ENCODE measurements around the gene ITGAV.

DNA sequence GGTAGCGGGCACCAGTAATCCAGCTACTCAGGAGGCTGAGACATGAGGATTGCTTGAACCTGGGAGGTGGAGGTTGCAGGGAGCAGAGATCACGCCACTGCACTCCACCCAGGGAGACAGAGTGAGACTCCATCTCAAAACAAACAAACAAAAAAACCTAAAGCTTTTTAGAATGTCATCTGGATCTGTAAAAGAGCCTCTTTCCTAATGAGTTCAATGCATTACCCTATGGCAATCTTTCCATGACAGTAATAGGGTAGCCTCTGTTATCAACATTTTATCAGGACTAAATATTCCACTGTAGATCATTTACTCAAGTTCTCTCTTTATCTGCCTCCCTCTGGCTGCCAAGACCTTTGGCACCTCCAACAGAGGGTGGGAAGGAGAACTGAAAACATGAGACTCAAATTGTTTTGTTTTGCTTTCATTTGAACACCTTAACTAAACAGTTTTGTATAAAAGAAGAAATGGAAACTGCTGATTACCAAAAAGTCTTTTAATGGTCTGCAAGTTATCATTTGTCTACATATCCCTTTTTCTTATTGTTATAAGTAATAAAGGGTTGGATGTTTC lies 18.6 kb upstream of the NCKAP1 start:
- RRBS, result no CpG with 5 or more reads among the region's 2 CpGs

DNA sequence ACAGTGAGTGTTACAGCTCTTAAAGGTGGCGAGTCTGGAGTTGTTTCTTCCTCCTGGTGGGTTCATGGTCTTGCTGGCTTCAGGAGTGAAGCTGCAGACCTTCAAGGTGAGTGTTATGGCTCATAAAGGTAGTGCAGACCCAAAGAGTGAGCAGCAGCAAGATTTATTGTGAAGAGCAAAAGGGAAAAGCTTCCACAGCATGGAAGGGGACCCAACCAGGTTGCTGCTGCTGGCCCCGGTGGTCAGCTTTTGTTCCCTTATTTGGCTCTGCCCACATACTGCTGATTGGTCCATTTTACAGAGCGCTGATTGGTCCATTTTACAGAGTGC lies 374.4 kb downstream of the ZNF804A start:
- RRBS, result no CpG with 5 or more reads among the region's 3 CpGs

- RRBS, result no CpG with 5 or more reads among the region's 3 CpGs
These were observed 335.7 kb upstream of the ZC3H15 start for GRCh38 chr2:186149916-186151177.

GRCh38 chr2:186589585-186590669 lies at the start of gene ITGAV:
TSS of gene ITGAV (plus strand) at chr2:186590056.
- RRBS, result 2% methylated on average over 35 of the region's 105 CpGs

- RRBS, result no CpG with 5 or more reads among the region's 1 CpG
These were observed 35.6 kb upstream of the ZSWIM2 start for GRCh38 chr2:186884458-186885124.

DNA sequence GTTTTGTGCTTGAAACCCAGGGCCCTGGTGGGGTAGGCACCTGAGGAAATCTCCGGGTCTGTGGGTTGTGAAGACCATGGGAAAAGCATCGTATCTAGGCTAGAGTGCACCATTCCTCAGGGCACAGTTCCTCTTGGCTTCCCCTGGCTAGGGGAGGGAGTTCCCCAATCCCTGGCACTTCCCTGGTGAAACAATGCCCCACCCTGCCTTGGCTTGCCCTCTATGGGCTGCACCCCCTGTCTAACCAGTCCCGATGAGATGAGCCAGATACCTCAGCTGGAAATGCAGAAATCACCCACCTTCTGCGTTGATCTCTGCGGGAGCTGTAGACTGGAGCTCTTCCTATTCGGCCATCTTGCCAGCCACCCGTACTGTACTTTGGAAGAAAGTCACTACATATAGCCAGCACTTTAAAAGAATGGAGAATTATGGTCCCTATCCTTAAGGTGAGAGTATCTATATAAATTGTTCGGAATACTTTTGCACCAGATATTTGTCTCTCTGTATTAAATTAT lies 33.9 kb downstream of the TFPI start:
- RRBS, result no CpG with 5 or more reads among the region's 8 CpGs

DNA sequence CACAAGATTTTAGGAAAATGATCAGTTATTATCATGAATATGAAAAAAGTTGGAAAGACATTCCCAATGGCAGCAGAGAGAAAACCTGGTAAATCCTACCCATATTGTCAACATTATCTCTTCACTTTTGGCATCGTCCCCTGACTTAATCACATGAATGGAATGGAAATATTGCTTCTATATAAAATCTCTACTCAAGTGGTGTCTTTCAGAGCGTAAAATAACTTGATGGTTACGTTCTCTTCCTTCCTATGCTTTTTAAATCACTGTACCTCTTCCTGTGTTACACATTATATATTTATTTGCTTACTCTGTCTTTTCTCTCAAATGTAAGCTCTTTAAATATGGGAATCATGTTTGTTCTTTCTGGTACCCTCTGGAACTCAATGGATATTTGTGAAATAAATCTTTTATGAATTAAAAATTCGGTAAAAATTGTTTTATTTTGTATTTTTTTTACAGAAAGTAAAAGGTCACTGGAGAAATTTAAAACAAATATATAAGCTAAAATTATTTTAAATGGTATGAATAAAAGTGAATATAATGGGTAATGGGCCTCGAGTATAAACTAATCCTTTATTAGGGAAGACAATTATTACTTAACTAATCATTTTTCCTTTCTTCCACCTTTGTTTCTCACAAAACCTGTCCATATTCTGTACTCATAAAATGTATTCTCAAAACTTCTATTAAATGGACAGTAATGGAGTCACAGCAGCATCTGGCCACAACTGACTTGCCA lies 23.7 kb downstream of the TFPI start:
- RRBS, result no CpG with 5 or more reads among the region's 5 CpGs

GRCh38 chr2:188292305-188293332 lies 945 bp downstream of the GULP1 start:
- RRBS, result 3% methylated on average over 6 of the region's 59 CpGs

DNA sequence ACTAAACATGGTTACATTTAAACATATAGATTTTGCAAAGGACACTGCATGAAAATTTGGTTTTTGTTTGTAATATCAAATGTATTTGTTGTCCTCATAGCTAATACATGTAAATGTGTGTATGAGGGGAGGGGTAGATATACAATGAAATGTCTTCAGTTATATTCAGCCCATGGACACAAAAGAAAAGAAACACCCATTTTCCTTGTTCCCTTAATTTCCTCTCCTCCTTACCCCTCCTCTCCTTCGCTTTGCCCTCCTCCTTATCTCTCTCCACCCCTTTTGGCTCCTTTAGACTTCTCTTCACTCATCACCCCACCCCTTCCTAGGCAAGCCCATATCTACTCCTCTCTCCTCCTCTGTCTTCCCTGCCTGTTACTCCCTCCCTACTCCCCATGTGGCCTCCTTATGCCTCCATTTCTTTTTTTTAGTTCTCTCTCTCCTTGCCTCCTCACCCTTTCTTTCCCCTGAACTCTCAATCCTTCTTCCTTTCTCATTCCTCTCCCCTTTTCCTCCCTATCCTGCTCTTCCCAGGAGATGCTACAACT lies 1.5 kb downstream of the COL3A1 start:
- RRBS, result no CpG with 5 or more reads among the region's 1 CpG

DNA sequence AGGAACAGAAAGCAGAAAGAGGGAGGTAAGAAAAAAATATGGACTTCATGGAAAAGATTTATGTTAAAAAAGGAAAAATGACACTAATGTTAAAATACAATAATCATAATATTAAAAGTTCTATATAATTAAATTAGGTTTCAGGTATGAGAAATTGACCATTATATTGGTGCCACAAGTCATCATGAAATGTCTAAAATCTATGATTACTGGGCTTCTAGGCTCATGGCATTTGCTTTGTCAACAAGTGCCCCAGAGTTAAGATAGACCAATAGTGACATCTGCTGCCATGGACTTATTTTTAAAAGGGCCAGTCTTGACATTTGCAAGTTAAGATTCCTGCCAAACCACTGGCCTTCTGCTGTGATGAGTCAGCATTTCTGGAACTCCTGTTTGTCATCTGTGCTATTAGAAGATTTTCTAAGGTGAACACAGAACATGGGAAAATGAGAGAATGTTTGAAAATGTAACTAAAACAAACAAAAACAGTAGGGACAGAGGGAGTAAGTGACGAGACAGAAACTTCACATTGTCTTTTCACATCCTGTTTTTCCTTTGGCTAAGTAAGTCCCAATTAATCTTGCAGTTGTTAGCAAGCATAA lies 93.8 kb upstream of the WDR75 start:
- RRBS, result no CpG with 5 or more reads among the region's 1 CpG

DNA sequence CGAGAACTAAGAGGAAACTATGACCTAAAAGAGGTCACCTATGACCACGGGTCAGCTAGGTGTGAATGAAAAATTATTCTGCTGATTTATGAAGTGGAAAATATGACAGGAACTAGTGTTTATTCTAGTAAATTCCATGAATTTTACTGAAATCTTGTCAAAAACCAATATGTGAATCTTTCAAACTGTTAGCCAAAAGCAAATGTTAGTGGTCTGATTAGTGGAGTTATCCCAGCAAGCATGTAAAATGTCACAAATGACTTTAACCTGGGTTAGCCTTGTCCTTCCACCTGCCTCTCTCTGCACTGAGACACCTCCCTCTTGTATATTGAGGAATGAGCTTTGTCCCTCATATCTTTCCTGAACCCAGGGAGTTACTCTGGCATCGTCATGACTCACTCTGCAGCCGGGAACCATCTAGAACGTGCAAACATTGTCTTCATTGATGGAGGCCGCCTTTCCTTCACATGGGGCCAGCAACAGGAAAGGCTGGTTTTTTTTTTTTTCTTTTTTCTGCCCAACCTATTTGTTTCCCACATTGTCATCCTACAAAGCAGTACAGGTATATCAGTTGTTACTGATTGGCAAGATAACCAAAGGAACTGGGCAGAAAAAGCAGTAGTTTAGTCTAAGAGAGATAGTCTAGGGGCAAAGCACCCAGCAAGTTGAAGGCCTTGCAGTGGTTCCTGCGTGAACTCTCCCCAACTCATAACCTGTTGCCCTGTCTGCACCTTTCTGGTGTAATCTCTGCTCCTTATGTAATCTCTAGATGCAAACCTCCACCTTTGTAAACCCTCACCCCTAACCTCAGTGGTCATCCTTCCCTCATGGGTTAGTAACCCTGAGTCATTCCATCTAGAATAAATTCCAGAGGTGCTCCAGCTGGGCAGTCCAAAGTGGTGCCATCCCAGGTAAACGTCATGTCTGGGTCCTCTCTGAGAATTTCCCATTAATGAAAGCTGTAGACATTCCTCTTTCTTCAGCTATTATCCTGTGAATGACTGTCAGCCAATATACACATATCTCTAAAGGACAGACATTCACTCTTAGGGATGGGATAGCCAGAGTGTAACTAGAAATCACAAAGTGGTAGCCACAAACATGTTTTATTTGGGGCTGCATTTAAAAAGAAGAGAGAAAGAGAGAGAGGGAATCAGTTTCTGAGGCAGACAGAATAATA lies 38.3 kb downstream of the SLC40A1 start:
- RRBS, result no CpG with 5 or more reads among the region's 8 CpGs

GRCh38 chr2:189569234-189570081 lies 11.1 kb downstream of the SLC40A1 start:
- RRBS, result no CpG with 5 or more reads among the region's 1 CpG

- RRBS, result no CpG with 5 or more reads among the region's 7 CpGs
These were observed 1.4 kb upstream of the SLC40A1 start for GRCh38 chr2:189581853-189582505.

DNA sequence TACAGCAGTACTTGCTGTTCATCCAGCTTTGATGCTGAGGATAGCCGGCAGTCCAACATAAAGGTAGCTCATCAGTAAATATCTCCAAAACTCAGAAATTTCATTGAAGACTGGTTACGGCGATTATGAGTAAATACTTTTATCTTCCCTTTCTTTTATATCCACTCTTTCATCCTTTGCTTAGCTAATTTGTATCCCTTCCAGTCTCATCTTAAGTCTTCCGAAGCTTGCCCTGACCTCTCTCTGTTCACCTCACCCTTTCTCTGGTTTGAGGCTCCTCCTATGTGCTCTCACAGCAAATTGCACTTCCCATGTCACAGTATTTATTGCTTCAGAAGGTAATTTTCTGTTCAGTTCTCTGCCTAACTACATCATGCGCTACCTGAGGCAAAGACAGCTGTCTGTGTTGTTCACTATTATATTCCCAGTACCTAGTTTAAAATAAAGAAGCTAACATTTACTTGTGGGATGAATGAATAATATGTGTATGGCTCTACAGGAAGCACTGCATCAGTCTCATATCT lies 32.1 kb upstream of the ASDURF start:
- RRBS, result no CpG with 5 or more reads among the region's 5 CpGs

- RRBS, result no CpG with 5 or more reads among the region's 6 CpGs
These were observed 3.5 kb upstream of the ASDURF start for GRCh38 chr2:189657550-189658345.

DNA sequence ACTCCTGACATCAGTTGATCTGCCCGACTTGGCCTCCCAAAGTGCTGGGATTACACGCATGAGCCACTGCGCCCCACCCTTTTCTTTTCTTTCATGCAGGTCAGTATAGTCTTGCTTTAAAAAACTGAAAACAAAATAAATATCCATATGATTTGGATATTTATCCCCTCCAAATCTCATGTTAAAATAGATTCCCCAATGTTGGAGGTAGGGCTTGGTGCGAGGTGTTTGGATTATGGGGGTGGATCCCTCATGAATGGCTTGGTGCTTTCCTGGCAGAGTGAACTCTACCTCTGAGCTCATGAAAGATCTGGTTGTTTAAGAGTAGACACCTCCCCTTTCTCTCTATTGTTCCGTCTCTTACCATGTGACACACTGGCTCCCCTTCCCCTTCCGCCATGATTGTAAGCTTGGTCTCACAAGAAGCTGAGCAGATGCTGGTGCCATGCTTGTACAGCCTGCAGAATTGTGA lies 1.1 kb downstream of the ANKAR start:
- RRBS, result no CpG with 5 or more reads among the region's 6 CpGs

DNA sequence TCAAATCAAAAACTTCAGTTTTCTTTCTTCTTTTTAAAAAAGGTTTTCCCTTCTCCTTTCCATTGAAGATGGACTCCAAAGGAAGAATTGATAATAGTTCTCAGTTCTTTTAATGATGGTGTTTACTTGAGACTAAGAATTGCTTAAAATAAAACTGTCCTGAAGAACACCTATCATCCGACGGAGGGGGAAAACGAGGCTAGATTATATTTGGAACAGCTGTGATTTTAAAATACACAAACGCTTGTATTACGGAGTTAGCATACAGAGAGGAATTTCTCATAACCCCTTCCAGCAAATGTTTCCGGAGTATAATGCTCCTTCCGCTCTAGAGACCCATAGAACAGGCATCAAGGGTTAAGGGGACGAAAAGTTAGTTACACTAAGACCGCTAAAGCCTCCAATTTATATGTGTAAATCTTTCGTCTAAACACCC lies 888 bp downstream of the ORMDL1 start:
- RRBS, result no CpG with 5 or more reads among the region's 10 CpGs

GRCh38 chr2:190442126-190443127 lies 34.3 kb downstream of the MFSD6 start:
- RRBS, result no CpG with 5 or more reads among the region's 6 CpGs

DNA sequence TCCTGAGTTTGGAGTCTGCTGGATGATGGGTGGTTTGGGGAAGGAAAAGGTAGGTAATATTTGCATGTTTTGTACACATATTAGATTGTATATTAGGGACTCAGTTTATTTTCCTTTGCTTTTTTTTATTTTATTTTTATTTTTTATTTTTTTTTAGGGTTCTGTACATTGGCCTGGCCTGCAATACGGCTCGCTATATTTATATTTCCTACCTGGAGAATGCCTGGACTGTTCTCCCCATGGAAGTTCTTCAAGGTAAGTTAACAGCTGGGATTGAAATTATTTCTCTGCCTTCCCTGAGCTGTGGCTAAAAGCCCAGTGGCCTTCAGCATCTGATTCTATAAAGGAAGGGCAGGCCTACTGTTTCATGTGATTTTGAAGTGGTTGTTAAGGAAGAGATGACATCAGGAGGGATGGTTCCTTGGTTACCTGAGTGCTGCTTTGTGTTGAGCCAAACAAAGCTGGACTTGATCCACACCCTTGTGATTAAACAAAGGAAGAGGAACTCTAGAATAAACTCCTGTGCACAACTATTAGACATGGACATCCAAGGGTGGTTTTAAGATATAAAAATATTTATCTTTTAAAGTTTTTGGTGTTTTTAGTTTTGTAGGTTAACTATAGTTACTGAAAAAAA lies 61.6 kb downstream of the MFSD6 start:
- RRBS, result no CpG with 5 or more reads among the region's 2 CpGs